ENCODE measurements around the genes CYTIP and LY75.

GRCh38 chr2:156405341-156405956, 30.7 kb upstream of the GPD2 start:
- RRBS, result no CpG with 5 or more reads among the region's 4 CpGs

DNA sequence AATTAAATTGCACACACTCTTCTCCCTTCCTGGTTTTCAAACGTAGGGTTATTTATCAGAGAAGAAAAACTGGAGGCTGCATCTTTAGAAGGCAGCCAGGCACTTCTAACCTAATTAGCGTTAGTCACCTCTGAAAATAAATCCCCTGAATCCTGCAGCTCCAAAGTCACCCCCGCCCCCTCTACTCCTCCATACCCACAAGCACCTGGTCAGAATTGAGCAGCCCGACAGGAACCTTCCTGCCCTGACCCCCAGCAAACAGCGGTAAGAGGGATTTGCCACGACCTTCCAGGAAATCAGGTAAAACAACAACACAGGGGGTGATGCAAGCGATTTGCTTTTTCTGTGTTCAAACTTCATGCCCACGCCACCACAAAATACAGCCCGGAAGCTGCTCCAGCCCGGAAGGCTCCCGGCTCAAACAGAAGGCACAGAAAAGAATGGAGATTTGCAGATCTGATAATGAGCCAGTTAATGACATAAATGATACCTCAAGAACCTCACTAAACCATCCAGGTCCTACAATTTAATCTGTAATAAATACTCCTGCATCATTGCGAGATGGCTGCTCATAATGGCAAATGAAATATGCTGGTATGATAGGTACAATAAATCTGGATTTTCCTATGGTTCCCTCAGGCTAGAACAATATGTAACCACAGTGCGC, 367.1 kb downstream of the GPD2 start:
- RRBS, result no CpG with 5 or more reads among the region's 13 CpGs

DNA sequence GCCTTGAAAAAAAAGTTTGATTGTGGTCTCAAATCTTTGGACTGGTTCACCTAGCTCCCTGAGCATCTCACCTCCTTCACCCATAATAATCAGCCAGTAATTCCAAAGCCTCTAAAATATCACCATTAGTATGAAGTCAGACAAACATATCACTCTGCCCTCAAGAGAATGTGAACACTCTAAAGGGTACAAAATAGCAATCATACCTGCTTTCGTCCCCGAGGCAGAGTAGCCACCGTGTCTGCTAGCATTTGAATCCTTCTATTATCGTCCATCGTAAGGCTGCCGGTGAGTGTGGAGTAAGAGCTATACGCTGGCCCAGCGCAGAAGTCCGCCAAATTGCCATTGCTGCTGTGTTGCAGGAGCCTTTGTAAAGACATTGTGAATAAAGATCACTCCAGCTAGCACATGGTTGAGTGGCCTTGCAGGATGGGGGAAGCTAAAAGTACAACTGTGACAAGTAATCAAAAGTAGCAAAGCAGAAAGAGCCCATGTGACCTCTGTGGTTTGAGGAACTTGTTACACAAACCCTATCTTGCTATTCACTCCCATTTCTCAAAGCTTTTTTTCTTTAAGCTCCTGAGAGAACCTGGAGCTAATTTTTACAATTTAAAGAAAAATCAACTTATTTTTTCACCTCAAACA, at the start of gene CYTIP:
Gene CYTIP, minus strand, starts transcription at position 449 of the 645 bp plus-strand sequence.
- RRBS, result no CpG with 5 or more reads among the region's 9 CpGs

GRCh38 chr2:157790631-157791289, 85.4 kb downstream of the ACVR1 start:
- RRBS, result no CpG with 5 or more reads among the region's 8 CpGs

DNA sequence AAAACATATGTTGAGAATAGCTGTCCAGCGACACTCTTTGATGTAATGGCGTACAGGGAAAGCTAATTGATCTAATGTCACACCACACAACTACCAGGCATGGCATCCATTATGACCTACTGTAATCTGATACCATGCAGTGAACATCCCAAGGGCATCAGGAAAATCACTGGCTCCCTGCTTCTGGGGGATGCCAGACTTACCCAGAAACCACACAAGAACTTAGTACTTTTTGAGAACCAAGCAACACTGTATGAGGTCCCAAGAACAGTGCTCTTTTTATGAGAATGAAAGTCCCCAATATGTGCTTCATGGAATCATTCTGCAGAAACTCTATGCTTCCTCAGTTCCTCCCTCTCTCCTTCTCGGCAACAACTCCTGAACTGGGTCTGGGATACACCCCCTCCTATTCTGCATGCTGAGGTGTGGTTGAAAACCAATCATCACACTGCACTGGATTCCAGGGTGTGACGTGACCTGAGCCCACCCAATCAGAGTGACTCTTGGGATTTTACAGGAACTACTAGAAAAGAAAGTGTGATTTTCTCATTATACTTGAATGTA, 36.5 kb downstream of the ACVR1 start:
- RRBS, result no CpG with 5 or more reads among the region's 4 CpGs

- RRBS, result no CpG with 5 or more reads among the region's 9 CpGs
Observed at GRCh38 chr2:157859338-157860281, 16.5 kb downstream of the ACVR1 start.

GRCh38 chr2:157967264-157967734, 91.2 kb upstream of the ACVR1 start:
- RRBS, result no CpG with 5 or more reads among the region's 16 CpGs

DNA sequence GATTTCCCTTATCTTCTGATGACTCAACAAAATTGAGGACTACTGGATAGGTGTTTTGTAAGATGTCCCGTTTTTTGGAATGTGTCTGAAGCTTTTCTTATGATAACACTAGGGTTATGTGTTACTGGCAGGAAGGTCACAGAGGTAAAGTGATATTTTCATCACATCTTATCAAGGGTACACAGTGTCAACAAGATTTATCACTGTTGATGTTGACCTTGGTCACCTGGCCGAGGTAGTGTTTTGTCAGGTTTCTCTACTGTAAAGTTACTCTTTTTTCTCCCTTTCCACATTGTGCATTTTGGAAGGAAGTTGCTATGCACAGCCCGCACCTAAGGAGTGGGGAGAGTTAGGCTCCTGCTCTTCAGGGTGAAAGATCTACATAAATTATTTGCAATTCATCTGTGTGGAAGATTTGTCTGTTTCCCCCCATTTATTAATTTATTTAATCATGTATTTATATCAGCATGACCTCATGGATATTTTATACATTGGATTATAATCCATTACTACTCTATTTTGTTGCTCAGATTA, 44.7 kb upstream of the UPP2 start:
- RRBS, result no CpG with 5 or more reads among the region's 3 CpGs

DNA sequence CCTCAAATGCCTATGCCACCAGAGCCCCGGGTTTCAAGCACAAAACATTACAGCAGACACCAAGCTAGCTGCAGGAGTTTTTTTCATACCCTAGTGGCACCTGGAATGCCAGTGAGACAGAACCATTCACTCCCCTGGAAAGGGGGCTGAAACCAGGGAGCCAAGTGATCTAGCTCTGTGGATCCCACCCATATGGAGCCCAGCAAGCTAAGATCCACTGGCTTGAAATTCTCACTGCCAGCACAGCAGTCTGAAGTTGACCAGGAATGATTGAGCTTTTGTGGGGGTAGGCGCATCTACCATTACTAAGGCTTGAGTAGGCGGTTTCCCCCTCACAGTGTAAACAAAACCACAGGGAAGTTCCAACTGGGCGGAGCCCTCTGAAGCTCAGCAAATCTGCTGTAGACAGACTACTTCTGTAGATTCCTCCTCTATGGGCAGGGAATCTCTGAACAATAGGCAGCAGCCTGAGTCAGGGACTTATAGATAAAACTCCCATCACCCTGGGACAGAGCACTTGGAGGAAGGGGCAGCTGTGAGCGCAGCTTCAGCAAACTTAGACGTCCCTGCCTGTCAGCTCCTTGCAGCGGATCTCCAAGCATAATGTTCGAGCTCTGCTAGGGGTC, 96.7 kb downstream of the CCDC148 start:
- RRBS, result no CpG with 5 or more reads among the region's 8 CpGs

DNA sequence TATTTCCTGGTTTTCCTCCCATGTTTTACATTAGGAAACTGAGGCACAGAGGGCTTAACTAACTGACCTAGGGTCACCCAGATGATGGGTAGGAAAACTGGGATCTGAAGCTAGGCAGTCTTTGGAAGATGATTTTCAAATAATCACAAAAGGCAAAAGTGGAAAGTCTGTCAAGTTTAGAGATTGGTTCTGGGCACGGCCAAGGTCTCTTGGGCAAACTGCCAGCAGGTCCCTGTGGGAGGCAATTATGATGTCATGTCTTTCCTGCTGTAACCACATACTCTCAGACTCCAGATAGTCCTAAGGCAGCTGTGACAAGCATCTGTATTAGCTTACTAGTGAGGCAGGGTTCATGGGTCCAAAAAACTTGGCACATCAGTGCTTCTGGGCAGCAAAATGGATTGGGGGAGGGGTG, 14.6 kb upstream of the TANC1 start:
- RRBS, result no CpG with 5 or more reads among the region's 1 CpG

GRCh38 chr2:158967717-158968144, 709 bp upstream of the TANC1 start:
- RRBS, result 3% methylated on average over 7 of the region's 19 CpGs

DNA sequence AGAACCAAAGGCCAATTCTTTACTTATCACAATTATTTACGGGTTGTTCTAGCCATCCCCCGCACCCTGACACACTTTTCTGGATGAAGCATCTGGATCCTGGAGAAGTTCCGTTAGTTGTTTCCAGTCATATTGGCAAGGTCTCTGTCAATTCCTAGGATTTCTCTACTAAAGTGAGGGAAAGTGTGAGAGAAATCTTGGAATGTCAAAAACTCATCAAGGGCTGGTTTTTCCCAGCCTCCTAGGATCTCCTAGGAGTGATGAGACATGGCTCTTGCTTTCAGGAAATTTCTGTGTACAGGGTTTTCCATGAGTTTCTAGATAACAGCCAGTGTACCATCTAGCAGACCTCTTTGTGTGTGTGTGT, 91.1 kb downstream of the TANC1 start:
- RRBS, result no CpG with 5 or more reads among the region's 3 CpGs

- RRBS, result no CpG with 5 or more reads among the region's 1 CpG
Observed at GRCh38 chr2:159086106-159086566, 117.7 kb downstream of the TANC1 start.

DNA sequence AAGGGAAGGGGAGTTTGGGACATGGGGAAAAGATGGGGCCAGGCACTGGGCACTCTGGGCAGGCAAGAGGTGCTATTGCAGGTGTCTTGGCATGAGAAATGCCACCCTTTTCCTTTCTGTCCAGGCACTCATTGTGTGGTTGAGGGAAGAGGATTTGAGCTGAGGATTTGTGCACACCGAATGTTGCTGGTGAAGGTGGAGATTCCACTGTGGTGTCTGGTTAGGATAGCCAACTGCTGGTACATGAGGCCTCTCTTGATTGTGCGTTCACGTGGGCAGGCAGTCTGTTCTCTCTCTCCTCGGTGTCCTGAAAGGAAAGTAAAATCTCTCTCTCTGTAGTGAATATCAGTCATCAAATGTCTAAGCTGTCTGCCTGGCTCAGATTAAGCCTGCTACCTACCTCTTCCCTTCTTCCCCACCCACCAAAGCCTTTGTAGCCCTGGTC, 149.1 kb downstream of the WDSUB1 start:
- RRBS, result no CpG with 5 or more reads among the region's 4 CpGs

DNA sequence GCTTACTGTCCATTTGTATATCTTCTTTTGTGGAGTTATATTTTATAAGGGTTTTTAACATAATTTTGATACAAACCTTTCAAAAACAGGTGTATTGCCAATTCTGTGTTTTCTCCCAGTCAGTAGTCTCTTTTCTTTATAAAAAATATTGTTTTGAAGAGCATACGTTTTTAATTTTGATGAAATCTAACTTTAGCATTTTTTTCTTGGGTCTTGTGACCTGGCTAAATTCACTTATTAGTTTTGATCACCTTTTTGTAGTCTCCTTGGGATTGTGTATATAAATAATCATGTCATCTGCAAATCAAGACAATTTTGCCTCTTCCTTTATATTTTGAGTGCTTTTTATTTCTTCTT, 22.0 kb upstream of the WDSUB1 start:
- RRBS, result no CpG with 5 or more reads among the region's 1 CpG

DNA sequence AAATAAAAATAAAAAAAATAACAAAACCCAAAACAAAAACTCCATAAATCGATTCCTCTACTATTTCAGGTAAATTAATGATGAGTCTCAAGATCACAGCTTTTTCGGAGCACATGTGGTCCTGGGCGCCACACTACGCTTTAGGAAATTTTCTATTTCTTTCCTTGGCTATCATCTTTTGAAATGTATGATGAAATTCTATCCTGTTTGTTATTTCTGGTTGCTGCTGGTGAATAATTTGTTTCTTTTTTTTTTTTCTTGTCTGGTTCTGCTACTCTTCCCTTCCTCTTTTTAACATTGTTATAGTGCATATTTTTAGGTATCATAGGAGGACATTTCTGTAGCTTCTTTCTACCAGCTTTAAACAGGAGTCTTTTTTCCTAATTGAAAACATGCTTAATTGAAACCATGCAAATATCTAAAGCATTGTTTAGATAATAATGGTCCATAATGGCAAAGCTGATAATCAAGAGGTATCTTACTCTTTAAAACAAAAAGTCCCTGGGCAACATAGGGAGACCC, 19.1 kb upstream of the BAZ2B start:
- RRBS, result no CpG with 5 or more reads among the region's 4 CpGs

- RRBS, result no CpG with 5 or more reads among the region's 3 CpGs
Observed at GRCh38 chr2:159753814-159754304, 41.6 kb downstream of the MARCHF7 start.

DNA sequence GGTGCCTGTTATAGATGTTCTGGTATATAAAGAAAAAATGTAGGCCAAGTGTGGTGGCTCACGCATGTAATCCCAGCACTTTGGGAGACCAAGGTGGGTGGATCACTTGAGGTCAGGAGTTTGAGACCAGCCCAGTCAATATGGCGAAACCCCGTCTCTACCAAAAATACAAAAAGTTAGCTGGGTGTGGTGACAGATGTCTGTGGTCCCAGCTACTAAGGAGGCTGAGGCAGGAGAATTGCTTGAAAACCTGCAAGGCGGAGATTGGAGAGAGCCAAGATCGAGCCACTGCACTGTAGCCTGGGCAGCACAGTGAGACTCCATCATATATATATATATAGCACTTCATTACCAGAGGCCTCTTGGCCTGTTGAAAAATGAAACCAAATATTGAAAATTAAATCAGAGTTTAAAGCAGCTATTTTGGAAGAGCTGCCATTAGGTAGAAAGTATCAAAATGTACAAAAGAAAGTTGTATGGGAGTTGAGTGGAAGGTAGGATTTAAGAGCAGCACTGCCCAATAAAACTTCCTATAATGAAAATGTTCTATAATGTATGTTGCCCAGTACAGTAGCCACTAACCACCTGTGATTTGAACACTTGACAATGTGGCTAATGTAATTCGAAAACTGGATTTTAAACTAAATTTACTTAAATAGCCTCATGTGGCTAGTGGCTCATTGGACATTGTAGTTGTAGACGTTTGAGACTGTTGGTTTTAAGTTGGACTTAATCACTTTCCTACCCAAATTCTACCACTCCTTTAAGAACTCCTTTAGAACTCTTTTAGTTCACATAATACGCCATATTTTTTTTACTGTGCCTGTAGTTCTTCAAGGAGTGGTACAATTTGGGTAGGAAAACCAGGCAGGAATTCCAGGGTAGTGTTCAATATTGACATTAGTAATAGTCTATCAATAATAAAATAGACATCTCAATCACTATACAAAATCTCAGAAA, 28.4 kb downstream of the CD302 start:
- RRBS, result no CpG with 5 or more reads among the region's 8 CpGs

- RRBS, result 4% methylated on average over 24 of the region's 48 CpGs
Observed at GRCh38 chr2:159904633-159905362, at the start of gene LY75. LY75 (minus strand) TSS chr2:159904756.

Measured in brain (tissue), 1 donor.